Colonic mucosa (tissue), 1 donor: ENCODE measurements around a stretch of chr17.

GRCh38 chr17:29682858-29683383, 60.2 kb upstream of the CORO6 start:
- PRO-cap, result no peak

DNA sequence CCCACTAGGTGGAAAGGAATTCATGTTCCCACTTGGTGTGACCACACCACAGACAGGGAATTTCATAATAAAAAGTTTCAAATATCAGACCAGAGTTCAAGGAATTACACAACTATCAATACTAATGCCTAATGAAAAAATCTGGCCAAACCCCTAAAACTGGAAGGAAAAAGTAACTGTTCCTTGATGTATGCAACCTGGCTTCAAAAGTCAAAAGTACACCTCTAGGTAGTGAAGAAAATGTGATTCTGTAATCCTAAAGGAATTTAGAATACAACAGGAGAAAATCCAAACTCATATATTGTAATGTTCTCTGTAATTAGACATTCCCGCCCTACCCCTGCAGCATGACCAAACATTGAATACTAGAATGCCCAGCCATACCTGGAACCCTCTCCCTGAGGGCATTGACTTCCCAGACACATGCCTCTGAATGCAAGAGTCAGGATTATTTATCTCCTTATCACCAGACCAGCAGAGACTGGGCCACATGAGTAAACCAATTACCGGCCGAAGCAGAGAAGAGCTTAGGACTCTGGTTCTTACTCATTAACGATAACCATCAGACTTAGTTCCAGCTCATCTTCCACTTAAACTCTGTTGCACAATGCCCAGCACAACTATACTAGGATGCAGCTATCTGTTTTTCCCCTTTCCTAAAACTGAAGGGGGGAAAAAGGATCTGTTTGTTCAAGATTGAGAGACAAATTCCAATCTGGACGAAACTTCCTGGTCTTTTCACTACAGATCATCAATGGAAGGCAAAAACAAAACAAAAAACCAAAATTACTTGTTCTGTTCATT, 88.1 kb upstream of the CORO6 start:
- PRO-cap, result no peak

DNA sequence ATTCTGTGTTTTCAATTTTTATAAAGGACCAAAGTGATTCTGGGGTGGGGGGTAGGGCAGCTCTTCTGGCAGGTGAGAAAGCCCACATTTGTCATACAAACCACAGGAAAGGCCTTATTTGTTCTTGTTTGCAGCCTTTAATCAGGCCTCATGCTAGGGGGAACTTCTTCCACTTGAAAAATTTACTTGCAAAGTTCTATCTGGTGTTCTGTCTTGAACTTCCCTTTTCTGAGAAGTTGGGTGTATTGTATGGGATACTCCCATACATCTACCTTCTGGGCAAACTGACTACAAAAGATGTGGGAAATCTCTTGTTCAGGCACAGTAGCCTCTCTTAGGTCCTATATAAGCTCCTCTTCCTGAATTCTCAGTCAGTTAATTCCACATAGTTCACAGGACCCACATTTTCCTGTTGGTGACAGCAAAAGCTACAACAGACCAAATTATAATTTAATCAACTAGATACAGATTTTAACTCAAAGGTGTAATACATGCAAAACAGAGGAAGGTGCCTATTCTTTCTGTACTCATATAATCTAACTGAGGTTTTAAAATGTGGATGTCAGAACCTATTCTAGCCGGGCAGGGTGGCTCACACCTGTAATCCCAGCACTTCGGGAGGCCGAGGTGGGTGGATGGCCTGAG, 101.1 kb upstream of the CORO6 start:
- PRO-cap, result no peak

GRCh38 chr17:29739837-29740759, 117.4 kb upstream of the CORO6 start:
- PRO-cap, result no peak

DNA sequence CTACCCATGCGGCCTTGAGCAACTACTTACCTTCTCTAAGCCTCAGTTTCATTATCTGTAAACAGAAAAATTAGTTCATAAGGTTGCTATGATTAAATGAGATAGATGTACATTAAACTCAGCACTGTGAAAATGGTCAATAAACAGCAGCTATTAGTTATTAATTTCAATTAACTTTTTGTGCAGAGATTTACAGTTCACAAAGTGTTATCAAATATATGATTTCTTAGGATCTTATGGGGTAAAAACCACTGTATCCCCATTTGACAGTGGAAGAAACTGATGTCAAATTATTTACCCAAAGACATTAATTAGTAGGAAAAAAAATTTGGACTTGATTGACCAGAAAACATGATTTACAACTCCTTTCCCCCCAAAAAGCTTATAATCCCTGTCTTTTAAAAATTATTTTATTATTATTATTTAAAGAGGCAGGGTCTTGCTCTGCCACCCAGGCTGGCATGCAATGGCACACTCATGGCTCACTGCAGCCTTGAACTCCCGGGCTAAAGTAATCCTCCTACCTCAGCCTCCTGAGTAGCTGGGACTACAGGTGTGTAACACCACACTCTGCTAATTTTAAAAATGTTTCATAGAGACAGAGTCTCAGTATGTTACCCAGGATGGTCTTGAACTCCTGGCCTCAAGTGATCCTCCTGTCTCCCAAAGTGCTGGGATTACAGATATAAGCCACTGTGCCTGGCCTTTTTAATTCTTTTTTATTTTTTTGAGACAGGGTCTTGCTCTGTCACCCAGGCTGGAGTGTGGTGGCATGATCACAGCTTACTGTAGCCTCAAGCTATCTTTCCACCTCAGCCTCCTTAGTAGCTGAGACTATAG, 135.8 kb upstream of the CORO6 start:
- PRO-cap, result no peak

GRCh38 chr17:29767147-29767723, 144.5 kb upstream of the CORO6 start:
- PRO-cap, result no peak

GRCh38 chr17:30123674-30124429, 7.2 kb downstream of the NSRP1 start:
- PRO-cap, result no peak

- PRO-cap, result no peak
These were observed 22.9 kb downstream of the SLC6A4 start for GRCh38 chr17:30212500-30213040.

GRCh38 chr17:30285281-30285980, 6.3 kb downstream of the BLMH start:
- PRO-cap, result no peak

GRCh38 chr17:30340021-30340780, 6.3 kb upstream of the TMIGD1 start:
- PRO-cap, result no peak

DNA sequence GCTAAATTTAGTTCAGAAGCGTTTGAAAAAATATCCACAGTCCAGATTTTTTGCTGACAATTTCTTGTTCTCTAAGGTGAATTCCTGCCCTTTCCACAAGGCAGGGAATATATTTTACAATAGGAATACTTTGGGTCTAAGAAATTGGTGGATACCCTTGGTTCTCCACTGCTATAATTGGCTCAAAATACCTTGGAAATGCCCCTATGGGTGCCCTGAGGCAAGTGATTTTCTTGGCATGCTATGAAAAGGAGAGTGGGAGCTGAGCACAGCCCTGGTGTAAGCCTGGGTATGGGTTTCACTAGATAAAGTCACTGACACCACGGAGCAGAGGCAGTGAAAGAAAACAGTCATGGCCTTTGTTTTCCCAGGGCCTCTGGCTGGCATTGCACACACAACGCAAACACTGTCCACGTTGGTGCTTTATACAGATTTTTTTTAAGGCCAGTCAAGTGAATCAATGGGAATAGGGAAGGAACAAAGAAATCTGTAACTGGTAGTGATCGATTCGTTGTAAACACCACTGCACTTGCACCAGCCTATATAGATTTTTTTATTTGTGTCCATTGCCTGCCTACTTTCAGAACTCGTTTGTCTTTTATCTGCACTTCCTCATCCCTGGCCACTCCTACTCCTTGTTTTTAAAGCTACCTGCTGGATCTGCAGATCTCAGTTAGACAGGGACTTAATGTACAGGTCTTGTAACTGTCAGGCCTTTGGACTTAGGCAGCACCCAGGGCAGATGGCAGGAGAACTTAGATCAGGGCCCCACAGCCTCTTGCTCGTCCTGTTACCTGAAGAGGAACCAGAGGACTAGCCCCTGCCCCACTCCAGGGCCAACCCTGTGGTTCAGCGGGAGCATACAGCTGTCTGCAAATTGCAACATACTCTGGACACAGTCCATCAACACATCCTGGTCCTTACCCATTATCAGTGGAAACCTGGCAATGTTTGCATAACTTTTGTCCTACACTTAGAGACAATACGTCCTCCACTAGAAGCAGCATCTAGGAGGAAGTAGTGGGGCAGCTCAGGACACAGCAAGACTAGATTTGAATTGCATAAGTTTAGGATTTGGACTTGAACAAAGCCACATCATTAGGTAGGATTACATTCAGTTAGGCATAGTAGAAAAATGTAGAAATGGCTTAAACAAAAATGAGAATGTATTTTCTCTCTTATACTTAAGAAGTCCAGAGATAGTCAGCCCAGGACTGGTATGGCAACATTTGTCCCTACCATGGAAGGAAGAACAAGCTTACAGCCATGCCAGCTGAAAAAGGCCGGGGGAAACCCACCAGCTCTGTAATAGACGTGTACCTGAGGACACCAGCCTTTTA, 10.7 kb upstream of the TMIGD1 start:
- PRO-cap, result bidirectional peak, plus-strand start at position 672 of the sequence, minus-strand start at position 582 of the sequence

DNA sequence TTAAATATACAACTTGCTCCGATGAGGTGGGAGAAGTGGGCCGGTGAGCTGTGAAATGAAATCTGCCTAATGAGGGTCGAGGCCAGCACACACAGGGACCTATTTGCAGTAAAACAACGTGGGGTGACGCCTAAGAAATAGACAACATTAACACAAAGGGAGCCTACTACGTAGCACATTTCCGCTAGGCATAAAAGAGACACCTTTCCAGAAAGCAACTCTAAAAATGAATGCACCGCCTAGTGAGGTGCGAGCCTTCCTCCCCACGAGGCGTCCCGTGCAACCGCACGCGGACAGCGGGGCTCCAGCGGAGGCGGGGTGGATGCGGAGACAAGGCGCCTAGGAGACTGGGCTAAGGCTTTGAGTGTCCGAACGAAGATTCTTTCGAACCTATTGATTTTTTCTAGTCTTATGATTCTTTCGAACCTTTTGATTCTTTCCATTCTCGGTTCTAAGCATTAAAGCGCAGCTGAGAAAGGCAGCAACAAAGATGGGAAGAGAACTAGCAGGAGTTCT, 559 bp upstream of the CPD start:
- PRO-cap, result no peak

- PRO-cap, result no peak
These were observed 27.8 kb upstream of the GOSR1 start for GRCh38 chr17:30449375-30449881.

DNA sequence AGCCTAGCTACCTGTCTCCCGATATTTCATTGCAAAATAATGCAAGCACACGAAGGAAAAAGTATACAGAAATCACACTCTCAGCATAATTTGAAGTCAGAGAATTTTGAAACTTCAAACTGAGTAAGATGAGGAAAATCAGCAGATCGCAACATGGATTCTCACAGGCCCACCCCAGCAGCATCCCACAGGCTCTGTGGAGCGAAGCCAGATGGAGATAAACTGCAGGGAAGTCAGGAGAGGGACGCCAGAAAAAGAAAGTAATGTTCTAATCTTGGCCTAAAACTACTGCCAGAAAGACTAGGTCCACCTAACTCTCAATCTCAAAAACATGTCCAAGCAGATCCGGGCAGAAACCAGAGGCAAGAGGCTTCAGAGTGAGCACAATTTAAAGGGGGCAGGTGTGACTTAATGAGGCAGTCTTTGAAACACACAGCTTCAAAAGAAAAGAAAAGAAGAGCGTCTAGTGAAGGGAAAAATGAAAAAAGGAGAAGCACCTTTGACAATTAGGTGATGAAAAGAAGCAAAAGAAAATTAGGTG, 4.8 kb upstream of the GOSR1 start:
- PRO-cap, result no peak

- PRO-cap, result no peak
These were observed 566 bp upstream of the GOSR1 start for GRCh38 chr17:30476613-30477071.

GRCh38 chr17:30700869-30701529, 123.5 kb downstream of the CRLF3 start:
- PRO-cap, result no peak

DNA sequence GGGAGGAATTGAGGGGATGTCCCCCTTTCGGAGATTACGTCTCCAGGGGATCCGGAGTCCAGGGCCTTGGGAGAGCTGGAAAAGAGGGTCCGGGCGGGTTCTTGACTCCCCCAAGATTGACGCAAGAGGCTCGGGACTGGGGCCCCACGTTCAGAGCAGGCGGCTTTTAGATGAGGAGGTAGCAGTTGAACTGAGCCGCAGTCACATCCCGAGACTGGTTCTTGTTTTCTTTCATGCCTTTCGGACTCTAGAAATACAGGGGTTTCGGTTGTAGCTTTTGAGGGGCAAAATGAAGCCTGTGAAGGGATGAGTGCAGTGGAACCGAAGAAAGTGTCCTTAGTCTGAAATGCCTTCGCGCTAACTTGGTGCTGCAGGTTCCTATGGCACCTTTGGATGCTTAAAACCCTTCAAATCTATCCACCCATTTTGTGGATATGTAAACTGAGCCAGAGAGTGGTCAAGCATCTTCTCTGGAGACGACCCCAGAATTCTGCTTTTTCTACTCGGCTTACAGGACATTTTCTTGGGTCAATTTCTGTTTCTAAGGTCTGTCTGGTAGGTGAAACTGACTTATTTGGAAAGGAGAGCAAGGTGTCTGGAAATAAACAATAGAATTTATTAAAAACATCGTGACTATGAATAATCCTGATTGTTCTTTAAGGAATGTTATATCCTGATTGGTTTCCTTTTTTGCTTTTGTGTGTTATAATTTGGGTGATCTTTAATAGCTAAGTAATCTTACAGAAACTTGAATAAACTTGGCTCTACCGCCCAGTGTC, 92.1 kb downstream of the CRLF3 start:
- PRO-cap, result no peak

GRCh38 chr17:30991169-30991534, 20.3 kb downstream of the RNF135 start:
- PRO-cap, result unidirectional peak, minus-strand start at chr17:30991403

- PRO-cap, result no peak
These were observed 38.3 kb downstream of the RNF135 start for GRCh38 chr17:31008999-31009588.

DNA sequence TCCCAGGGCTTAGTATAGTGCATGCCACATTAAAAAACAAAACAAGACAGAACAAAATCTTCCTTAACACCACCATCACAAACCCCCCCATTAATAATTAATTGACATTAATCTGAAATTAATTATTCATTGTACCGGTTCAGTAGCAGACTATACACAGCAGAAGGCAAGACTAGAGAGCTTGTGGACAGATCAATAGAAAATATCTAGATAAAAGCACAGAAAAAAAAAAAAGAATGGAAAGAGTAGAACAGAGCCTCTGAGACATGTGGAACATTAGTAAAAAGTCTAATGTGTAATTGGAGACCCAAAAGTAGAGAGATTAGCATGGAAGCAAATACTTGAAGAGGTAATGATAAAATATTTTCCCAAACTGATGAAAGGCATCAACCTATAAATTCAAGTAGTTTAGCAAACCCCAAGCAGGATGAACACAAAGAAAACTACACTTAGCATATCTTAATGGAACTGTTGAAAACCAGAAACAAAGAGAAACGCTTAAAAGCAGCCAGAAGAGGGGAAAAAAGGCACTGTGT, 16.3 kb downstream of the NF1 start:
- PRO-cap, result no peak